Daoy (cell line): ENCODE measurements around a stretch of chr12.

- RAMPAGE, long total RNA = no peak
Measured at GRCh38 chr12:92780121-92780470, 77.3 kb downstream of the PLEKHG7 start.

DNA sequence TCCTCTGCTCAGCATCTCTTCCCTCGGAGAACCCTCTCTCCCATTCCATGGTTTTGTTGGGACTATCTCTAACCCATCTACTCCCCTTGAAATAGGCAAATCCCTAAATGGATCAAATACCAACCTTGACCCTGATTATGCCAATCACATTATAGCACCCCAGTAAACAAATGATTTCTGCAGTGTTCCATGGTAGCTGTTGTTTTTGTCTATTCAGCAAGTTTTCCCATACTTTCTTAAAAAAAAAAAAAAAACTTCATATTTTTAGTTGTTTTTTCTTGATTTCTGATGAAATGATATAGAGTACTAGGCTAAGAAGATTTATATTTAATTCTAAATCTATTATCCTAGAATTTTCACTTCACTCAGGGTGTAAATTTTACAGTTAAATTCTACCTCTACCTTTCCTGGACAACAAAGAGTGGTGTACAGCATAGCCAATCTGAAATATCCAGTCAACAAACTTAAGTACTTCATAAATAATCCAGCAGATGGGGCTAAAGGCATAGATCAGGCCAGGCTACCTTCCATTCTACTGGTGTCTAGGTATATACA, 82.1 kb downstream of the PLEKHG7 start:
- RAMPAGE, long total RNA = no peak

DNA sequence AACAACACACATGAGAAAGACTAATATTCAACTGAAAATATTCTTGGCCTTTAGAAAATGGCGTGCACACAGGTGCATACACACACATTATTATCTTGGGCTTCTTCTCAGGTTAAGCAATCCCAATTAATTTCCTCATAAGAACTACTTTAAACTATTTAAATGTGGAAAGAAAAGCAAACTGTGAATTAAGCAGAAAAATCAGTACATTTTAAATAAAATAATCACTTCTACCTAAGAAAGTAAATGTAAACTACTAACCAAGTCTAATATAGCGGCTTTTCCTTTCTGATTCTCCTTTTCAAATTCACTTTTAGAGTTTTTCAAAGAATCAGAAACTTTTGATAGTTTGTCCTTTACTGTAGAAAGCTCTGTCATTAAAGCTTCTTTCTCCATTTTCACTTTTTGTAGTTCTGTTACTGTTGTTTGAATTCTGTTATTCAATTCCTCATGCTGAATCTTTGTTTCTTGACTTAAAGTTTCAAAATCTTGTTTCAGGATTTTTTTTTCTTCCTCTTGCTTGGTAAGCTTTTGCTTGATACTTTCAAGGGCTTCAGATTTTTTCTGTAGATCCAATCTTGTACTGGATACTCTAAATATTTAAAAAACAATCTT, 99.5 kb downstream of the PLEKHG7 start:
- RAMPAGE, long total RNA = no peak

DNA sequence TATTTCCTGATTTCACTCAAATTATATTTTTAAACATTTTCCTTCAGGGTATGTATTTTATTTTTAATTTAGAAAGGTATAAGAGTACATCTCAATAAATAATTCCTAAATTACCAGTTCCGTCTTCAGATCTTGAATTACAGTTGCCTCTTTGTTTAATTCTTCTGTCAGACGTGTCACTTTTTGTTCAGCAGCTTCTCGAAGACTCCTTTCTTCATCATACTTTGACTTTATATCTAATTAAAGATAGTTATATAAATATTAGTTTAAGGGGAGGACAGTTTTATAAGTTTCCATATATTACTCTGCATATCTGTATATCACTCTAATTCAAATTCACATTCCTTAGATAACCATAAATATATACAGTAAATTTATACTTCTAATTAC, 77.0 kb downstream of the EEA1 start:
- RAMPAGE, long total RNA = no peak

DNA sequence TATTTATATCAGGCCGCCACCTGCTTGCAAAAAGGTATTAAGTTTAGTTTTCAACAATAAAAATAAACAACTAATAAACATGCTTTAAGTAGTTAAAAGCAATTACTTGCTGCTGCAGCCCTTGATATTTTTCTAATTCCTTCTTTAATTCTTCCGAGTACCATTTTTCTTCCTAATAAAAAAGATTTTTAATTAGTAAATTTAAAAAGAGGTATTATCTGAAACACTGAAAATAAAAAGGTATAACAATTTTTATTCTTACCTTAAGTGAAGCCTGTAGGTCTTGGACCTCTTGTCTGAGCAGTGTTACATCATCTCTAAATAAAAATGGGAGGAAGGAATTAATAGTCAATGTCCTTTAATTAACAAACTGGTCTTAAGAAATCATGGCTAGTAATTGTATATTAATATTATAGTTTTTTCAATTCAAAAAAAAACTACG, 71.9 kb downstream of the EEA1 start:
- RAMPAGE, long total RNA = no peak

GRCh38 chr12:93018636-93019275, 89.7 kb upstream of the EEA1 start:
- RAMPAGE, long total RNA = no peak

- RAMPAGE, long total RNA = no peak
Measured at GRCh38 chr12:93060630-93061575, 131.8 kb upstream of the EEA1 start.

GRCh38 chr12:93166771-93167333, 210.9 kb upstream of the NUDT4 start:
- RAMPAGE, long total RNA = no peak

- RAMPAGE, long total RNA = no peak
Measured at GRCh38 chr12:93173930-93175059, 203.4 kb upstream of the NUDT4 start.

GRCh38 chr12:93416012-93416572, 25.7 kb downstream of the UBE2N start:
- RAMPAGE, long total RNA = no peak

DNA sequence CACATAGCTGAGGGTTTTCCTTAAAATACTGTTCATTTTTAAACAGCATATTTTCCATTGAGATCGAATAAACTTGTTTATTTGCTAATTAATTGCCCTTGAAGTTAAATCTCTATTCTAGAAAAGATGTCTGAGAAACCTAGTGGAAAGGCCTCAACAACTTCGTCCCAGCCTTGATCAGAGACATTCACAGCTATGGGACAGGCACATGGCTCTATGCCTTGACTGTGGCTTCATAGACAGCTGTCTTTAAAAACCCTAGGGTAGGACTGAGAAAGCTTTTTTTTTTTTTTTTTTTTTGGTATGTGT, 20.1 kb downstream of the SOCS2 start:
- RAMPAGE, long total RNA = no peak

DNA sequence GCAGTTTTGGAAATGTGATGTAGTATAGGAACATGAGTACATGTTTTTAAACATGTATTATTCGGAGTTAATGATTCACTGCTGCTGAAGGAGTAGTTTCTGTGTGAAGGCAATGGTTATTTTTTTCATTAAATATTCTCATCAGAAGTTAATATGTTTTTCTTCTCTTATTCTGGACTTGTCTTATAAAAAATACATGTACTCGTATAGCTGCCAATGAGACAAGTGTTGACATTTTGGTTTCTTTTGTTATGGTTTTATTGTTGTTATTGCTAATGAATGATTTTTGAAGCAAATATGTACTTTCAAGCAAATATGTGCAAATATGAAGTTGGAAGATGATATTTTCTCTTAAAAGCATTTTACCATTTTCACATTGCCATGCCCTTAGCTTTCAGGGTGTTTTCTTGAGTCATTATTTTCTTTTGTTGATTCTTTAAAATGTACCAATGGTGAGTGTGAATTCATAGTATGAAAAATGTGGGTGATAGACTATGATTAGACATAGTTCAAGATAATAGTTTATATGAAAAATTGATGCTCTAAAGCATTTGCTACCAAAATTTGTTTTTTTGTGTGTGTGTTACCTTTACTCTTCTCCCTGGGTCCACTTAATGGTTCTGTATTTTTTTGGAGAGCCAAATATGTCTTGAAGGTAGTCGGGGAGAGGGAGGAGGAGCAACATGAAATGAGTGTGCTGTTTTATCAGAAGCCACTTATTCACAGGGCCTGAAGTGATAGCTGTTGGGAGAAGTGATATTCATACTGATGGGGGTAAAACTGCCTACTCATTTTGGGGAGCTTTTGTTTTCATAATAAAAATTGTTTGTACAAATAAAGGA, 28.9 kb downstream of the CRADD start:
- RAMPAGE, long total RNA = no peak

GRCh38 chr12:93815260-93816014, 138.3 kb downstream of the CRADD start:
- RAMPAGE, long total RNA = no peak

DNA sequence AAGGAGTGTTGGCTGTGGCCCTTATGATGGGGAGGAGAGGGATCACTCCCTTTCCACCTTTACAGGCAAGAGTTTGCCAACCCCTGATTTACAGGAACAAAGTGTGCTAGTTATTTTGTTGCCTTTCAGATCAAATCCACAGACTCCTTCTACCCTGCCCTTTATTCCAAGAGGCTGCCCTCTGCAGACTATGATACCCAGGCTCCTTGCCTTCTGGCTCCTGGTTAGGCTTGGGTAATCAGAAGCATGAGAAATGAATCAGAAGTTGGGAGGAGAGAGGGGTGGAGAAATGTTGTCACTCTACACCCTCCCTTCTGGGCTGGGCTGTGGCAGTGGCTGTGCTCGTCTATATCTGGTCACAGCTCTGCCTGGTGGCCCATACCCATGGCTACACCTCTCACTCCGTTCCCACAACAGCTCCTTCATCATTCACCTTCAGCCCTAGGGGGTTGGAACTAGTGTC, 204.6 kb upstream of the PLXNC1 start:
- RAMPAGE, long total RNA = no peak

GRCh38 chr12:94073282-94073707, 75.1 kb upstream of the PLXNC1 start:
- RAMPAGE, long total RNA = no peak

- RAMPAGE, long total RNA = no peak
Measured at GRCh38 chr12:94244698-94245190, 96.4 kb downstream of the PLXNC1 start.

- RAMPAGE, long total RNA = no peak
Measured at GRCh38 chr12:94713089-94713641, 62.8 kb upstream of the TMCC3 start.

DNA sequence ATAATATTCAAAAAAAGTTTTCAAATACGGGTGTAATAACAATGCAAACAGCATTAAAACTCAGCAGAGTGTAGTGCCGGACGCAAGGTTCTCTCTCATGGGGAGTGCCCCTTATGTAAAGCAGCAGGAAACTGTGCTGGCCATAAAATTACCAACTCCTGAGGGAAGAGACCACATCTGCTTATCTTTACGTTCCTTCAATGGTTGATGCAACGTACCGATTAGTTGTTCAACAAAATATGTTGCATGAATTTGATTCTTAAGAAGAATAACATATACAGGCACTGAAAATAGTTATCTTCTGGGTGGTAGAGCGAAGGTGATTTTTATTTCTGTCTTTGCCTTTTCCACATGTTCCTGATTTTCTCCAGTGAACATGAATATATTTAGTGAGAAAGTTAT, 118.8 kb upstream of the TMCC3 start:
- RAMPAGE, long total RNA = no peak

DNA sequence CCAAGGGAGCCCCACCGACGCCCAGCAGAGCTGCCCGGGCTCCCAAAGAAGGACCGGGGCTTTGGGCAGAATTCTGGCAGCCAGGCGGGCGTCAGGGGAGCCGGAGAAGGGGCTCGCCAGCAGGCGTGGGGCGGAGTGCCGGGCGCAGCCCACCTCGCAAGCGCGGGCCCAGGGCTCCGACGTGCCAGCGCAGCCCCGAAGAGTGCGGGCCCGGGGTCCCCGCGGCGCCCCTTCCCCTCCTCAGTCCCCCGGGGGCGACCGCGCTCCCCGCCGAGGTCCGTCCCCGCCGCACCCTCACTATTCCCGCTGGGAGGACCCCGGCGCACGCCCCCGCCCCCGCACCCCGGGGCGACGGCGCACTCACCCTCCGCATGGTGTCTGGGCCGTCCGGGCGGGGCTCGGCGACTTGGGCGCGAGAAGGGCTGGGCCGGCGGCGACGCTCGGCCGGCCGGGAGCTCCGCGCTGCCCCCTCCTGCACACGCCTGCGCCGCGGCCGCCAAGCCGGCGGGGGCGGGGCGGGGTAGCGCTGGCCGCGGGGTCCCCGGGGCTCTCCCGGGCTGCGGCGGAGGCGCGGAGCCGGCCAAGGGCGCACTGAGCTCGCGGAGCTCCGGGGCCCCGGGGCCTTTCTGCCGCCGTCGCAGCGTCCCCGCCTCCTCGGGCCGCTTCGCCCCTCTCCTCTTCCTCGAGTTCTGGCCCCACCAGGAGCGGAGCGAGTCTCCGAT, 130.1 kb downstream of the NDUFA12 start:
- RAMPAGE, long total RNA = no peak

- RAMPAGE, long total RNA = no peak
Measured at GRCh38 chr12:94952303-94952676, 51.2 kb downstream of the NDUFA12 start.